Metastatic Breast Carcinoma in the Brain (tissue), 10 donors: ENCODE measurements around a stretch of chrX.

- PRO-cap, 10 experiments: no peak in any of the 10 experiments
Measured at GRCh38 chrX:10133889-10134861, 22.6 kb upstream of the CLCN4 start.

DNA sequence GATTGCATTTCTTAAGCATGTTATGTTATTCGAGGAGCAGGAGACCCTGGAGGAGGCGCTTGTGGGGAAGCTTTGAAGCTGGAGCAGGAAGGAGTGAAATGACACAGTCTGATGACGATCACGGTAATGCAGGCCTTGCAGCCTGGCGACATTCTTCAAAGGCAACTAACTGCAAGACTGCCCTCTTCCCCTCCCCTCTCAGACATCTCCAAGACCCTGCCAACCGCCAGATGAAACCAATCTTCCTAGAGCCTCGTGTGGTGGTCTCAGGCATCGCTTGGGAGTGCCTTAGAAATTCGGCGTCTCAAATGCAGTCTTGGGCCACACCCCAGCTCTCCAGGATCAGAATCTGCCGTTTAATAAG lies 16.1 kb downstream of the CLCN4 start:
- PRO-cap, 10 experiments: no peak in any of the 10 experiments

- PRO-cap, 10 experiments: no peak in any of the 10 experiments
Measured at GRCh38 chrX:10589559-10590119, 30.7 kb downstream of the MID1 start.

DNA sequence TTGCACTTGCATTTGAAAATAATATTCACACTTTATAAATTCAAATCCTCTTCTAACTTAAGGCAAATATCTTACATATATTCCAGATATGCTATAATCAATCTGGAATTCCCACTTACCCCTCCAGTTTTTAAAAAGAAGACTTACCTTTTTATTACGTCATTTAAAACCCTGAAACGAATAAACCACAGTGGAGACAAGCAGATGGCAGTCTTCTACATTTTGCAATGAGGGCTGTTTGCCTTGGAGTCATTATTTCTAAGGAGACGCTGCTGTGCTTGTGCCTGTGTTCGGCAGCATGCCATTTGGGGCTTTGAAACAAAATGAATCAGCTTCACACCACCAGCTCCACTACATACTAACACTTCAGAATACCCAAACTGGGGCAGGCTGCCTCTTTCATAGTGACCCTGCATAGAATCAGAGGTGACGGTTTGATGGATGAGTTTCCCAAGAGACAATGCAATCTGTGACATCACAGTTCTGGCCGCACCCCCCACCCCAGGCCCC lies 57.0 kb upstream of the MID1 start:
- PRO-cap, 10 experiments: no peak in any of the 10 experiments

DNA sequence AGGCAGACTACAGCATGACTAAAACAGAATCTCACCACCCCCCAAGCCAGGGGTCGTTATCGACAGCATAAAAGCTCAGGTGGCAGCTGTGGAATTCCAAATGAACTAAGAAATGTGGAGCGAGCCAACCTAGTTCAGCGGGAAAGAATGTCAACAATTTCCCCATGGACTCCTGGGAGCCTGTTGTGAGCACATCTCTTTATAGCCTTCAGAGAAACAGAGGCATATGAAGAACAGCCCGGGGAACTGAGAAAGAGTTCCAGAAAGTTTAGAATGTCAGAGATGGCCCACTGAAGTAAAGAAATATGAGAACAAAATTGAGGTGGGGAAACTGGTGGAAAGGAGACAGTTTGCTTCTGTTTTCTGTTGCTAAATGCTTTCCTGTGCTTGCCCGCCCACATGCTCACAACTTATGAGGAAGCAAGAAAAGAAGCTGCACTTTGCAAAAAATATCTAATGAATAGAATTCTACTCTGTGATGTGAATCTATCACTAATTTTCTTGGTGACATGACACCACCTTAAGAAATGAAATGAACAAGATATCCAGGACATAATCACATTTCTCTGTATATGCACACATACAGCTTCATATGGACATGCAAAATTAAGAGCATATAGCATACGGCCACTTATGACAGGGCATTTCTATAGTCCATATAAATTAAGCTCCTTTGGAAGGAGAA lies 135.3 kb upstream of the MID1 start:
- PRO-cap, 10 experiments: no peak in any of the 10 experiments

- PRO-cap, 10 experiments: peak in 3 of 10 experiments; most common minus-strand start chrX:10833683 (in 3)
Measured at GRCh38 chrX:10833323-10834024, 213.1 kb upstream of the MID1 start.

GRCh38 chrX:11241726-11242341 lies 51.4 kb upstream of the AMELX start:
- PRO-cap, 10 experiments: no peak in any of the 10 experiments

DNA sequence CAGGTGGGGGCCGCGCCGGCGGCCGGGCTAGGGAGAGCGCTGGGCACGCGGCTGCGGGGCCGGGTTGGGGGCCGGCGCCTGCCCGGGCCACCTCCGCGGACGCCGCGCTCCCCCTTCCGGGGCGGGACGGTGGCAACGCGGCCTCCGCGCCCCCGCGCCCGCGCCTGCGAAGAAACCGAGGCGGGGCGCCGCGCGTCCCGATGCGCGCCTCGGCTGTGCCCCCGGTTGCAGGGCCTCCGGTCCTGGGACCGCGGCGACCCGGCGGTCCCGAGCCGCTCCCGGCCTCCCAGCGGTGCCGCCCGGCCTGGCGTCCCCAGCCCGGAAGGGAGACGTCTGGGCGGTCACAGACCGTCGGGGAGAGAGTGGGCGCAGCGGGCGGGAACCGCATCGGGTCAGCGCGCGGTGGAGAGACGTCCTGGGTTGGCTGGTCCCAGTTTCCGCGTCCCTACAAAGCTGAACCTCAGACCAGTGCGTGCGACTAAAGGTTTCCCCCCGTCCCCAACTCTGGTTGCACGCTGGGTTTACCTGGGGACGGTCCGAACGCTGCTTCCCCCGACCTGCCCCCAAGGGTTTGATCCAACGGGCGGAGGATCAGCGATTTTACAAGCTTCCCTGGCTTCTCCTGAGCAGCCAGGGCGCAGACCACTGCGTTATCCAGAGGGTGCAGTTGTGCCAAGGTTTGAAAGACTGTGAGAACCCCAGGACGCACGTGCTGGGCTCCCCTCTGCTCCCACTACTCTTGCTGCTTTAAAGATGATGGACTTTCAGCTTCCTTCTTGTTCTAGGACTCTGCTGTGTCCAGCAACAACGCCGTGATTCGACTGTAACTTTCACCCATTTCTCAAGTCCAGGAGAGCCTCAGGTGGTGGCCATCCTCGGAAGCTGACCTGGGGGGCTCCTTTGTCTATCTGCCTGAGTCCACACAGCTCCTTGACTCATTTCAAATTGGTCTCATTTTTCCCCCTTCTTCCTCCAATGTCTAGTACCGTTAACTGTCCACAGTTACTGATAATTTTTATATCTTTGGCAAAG lies 721 bp downstream of the PRPS2 start:
- PRO-cap, 10 experiments: peak in 1 of 10 experiments; most common plus-strand start position 169 of the sequence (in 1); most common minus-strand start position 101 of the sequence (in 1)

DNA sequence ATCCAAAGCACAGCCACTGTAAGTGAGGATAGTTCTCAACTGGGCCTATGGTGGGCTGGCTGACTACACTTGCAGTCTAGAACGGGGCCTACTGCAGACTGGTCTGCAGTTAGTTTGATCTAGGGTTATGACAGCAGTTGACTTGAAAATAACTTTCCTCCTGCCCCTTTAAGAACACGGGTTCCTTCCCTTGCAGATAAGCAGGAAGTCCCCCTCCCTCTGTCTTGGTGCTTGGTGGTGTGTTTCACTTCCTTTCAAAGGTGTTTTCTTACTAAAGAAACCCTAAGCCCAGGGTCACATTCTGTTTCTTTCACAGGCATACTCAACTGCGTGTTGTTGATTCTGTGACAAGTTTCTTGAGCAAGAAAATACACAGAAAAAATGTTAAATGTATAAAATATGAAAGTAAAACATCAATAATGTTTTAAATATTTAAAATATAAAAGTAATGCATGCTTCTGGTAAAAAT lies 18.0 kb upstream of the TMSB4X start:
- PRO-cap, 10 experiments: peak in 3 of 10 experiments; most common plus-strand start position 297 of the sequence (in 1); most common minus-strand start position 100 of the sequence (in 3)

GRCh38 chrX:12957318-12957527 lies 17.7 kb upstream of the TMSB4X start:
- PRO-cap, 10 experiments: no peak in any of the 10 experiments

DNA sequence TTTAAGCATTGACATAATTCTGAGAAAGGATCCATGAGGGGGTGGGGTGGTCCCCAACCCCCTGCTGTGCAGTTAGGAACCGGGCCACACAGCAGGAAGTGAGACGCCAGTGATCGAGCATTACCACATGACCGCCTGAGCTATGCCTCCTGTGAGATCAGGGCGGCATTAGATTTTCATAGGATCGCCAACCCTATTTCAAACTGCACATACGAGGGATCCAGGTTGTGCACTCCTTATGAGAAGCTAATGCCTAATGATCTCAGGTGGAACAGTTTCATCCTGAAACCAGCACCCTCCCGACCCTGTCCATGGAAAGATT lies 7.2 kb upstream of the TMSB4X start:
- PRO-cap, 10 experiments: no peak in any of the 10 experiments

DNA sequence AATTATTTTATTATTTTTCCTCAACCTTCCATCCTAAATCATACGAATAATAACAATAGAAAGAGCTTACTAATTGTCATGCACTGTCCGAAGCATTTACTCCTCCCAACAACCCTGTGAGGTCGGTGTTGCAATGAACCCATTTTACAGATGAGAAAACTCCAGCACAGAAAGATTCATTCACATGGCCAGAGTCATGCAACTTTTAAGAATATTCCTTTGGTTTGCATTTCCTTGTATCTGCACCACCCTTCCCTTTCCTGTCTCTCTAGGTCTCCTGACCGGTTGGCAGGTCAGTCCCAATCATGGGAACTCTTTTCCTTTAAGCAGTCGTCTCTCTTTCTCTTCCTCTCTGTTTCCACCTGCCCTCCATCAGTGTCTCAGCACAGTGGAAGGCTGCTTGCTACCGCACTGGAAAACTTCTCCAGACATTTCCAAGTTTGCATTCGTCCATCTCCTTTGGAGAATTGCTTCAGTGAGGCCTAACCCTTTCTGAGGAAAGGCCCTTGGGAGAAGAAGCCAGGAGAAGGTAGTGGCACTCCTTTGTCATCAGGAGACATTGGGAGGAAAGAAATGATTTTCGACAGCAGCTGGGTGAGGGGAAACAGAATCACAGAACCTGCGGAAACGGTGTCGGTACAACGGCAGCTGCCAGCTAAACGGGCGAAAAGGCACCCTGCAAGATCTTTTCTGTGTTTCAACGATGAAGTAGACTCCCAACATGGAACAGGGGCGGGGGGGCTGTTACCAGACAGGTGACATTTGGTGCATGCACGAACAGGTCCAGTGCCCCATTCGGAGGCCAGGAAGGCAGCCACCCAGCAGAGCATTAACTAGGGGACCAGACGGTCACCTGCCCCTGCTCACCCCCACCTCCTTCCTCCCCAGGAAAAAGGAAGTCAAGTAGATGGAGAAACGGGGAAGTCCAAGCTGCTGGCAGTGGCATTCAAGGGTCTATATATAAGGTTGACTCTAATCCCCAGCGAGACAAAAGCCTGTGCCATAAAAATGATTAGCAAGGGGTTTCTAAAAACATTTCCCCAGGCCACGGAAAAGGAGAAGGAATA lies 1.7 kb upstream of the TMSB4X start:
- PRO-cap, 10 experiments: peak in 3 of 10 experiments; most common plus-strand start position 794 of the sequence (in 2)

GRCh38 chrX:13005571-13006063 lies 30.7 kb downstream of the TMSB4X start:
- PRO-cap, 10 experiments: no peak in any of the 10 experiments

DNA sequence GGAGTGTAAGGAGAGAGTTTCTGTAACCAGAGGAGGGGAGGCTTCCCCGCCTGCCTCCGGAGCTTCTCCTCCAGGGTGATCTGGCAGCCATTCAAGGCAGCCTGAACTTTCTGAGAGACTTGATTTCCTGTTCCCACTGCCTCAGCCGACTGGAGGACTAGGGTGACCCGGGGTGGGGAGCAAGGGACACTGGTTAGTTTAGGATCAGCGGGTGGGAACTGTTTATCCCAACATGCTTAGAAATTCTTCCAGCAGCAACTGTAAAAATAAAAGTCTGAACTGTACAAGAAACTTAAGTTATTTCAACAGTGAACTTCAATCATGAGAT lies 15.0 kb downstream of the FAM9C start:
- PRO-cap, 10 experiments: no peak in any of the 10 experiments

- PRO-cap, 10 experiments: no peak in any of the 10 experiments
Measured at GRCh38 chrX:13029752-13030899, 14.3 kb downstream of the FAM9C start.

GRCh38 chrX:13082315-13082944 lies 38.0 kb upstream of the FAM9C start:
- PRO-cap, 10 experiments: no peak in any of the 10 experiments

DNA sequence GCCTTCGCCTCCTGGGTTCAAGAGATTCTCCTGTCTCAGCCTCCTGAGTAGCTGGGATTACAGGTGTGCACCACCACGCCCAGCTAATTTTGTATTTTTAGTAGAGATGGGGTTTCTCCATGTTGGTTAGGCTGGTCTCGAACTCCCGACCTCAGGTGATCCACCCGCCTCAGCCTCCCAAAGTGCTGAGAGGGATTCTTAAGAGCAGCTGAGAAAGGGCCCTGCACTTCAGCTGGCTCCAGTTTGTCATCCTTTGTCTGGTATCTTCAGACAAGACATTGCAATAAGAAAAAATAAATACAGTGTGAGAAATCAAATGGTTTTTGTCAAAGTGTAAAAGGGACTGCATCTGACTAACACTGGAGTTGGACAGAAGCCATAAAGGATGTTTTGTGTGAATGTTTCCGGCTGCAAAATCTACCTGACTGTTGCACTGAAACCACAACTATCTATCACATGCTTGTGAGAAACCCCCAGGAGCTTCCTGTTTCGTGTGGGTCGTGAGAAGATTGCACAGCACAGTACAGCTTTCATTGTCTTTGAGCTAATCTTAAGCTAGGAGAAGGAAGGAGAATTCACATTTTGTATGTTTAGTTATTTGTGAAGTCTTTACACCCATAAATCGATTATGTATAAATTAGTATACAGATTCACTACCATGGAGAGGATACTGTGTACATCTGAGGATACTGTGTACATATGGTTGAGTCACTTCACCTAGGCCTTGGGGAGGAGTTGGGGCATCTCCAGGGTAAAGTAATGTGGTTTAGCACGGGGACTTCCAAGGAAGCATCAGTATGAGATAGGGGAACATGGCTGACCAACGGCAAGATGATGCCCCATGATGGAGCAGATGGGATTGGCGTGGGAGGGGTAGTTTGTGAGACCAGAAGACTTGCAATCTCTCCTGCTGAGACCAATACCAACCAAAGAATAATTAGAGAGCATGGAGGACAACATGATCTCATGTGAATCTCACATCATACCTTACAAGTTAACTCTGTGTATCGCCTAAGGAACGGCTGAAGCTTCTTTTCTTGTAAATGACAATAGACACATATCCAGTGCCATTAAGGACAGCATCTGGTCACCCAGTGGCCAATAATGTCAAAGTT lies 42.9 kb upstream of the FAM9C start:
- PRO-cap, 10 experiments: no peak in any of the 10 experiments

DNA sequence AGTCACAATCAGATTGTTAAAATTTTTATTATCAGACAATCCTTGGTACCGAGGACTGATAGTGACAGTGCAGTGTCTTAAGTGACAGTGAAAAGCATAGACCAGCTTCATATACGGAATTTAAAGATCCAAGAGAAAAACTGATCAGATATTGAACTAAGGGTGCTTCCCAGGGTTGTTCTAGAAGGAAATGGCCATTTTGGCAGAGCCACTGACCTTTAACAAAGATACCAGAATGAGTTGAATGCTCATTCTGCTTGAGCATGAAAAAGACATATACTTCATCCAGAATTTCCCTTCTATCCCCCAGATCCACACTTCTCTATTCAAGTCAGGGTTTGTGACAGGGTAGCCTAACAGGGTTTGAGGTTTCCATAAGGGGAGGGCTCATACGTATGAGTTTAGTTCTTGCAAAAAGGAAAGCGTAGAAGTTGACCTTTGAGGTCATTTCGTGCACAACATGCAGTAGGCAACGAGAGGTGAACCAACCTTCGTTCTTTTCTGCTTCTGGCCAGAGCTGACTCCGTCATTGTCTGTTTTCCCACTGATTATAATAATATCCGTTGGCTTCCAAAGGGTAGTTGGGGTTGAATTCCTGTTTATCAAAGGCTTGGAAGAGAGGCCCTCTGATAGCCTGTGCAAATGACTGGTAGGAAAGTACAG lies 45.7 kb upstream of the FAM9C start:
- PRO-cap, 10 experiments: no peak in any of the 10 experiments

- PRO-cap, 10 experiments: no peak in any of the 10 experiments
Measured at GRCh38 chrX:13090970-13091541, 46.6 kb upstream of the FAM9C start.

DNA sequence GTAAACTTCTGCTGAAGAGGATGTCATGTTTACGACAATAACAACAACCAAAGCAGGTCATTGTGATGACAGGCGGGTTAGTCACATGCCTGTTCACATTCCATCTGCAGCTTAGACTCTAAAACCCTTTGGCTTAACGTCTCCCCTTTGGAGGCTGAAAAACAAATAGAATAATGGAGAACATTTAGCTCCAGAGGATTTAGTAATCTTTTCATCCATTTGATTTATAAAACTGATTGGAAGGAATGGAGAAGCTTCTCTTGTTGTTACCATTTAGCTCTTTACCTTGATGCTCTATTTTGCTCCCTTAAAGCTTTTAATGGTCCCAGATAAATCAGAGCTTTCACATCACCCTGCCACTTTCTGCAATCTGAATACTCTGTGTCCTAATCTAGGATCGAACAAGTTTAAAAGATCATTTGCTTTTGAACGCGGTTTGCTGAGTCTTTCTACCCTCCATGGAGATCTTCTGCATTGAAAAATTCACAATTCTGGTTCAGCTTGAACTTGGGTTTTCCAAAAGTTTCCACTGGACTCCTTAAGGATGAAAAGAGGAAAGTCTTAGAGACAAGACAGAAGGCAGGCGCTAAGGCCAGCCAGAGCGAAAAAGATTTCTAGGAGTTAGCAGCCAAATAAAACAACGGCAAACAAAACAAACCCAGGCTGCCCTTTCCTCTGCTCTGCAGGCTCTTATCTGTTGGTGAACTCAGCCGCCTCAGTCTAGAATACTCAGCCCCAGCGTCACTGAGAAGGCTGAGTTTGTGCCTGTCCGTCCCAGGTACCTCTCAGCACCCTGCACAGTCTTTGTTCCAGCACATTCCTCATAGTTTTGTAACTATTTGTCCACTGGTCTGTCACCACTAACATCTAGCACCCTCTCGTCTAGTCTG lies 75.3 kb upstream of the FAM9C start:
- PRO-cap, 10 experiments: peak in 1 of 10 experiments; most common minus-strand start position 696 of the sequence (in 1)